ENCODE results near the genes ACTR1B and TMEM131.

- PRO-cap = no peak
- RAMPAGE, long total RNA, 4 experiments = no peak in any of the 4 experiments
These were observed 571 bp upstream of the ANKRD36 start for GRCh38 chr2:97112202-97112961.

GRCh38 chr2:97651939-97652235 is 6.0 kb downstream of the COX5B start:
- PRO-cap = no peak
- RAMPAGE, long total RNA, 4 experiments = no peak in any of the 4 experiments

GRCh38 chr2:97657672-97658753 is 5.8 kb downstream of the ACTR1B start:
- PRO-cap = no peak
- RAMPAGE, long total RNA, 4 experiments = no peak in any of the 4 experiments

DNA sequence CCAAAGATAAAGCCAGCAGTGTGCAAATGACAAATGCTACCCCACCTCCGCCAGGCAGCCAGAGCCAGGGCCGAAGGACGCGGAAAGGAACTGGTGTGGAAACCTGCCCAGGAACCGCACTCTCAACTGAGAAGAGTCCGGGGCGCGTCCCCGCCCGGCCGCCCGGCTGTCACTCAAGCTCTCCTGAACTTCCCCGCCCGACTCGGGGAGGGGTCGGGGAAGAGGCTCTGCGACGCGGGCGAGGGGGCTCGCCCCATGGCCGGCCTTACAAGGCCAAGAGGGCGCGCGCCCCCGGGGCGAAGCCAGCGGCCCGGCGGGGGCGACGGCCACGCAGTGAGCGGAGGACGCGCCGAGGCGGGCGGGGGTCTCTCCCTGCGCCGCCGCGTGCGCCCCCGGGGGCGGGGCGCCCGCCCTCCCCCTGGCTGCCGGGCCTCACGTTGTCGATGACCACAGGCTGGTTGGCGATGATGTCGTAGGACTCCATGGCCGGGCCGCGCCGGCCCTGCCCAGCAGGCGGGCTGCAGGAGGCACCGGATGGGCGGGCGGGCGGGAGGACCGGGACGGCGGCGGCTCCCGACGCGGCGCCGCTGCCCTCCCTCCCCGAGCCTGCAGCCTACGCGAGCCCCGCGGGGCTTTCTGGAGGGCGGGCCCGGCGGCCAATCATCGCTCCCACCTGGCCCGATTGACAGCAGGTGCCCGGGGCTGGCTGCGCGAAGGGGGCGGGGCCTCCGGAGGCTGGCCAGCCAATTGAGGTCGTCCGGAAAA is at the start of gene ACTR1B:
ACTR1B (minus strand) TSS at position 638 of the 765 bp plus-strand sequence.
- PRO-cap = bidirectional peak, plus-strand start at position 61 of the sequence, minus-strand start at position 87 of the sequence; bidirectional peak, plus-strand start at position 450 of the sequence, minus-strand start at position 608 of the sequence; bidirectional peak, plus-strand start outside the sequence, minus-strand start at position 662 of the sequence
- RAMPAGE, long total RNA, 4 experiments = start-site peak on the minus strand in 1 of 4 experiments, centred at position 525 of the sequence, 109 reads per replicate

GRCh38 chr2:97732884-97733545 is 19.6 kb downstream of the ZAP70 start:
- PRO-cap = no peak
- RAMPAGE, long total RNA, 4 experiments = no peak in any of the 4 experiments

- PRO-cap = no peak
- RAMPAGE, long total RNA, 4 experiments = no peak in any of the 4 experiments
These were observed 48.0 kb downstream of the ZAP70 start for GRCh38 chr2:97761388-97761761.

DNA sequence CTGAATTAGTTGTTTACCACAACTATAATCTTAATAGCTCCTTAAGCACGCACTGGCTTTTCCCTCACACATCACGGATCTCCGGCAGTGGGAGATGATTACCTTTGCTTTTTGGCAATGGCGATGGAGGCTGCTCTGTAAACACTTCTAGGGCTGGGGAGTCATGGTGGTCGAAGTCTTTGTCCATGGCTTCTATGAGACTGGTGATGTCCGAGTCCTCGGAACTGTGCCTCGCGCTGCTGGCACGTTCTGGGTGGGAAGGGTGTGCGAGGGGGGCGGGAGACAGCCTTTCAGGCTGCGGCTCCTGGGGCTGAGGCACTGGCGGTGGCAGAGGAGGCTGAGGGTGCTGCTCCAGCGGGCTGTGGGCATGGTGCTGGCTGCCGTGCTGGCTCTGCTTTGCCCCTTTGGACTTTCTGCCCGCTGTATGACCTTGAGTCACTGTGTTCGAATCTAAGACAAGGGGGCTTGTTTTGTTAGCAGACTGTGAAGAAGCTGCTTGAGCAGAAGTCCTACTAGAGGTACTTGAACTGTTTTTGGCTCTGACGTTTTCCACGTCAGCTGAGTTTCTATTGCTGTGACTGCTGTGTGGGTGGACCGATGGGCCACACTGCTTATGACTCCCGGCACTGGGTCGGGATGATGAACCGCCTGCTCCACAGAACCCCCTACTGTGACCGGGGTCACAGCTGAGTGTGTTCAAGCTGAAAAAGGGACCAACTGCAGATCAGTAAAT is 79.1 kb downstream of the ZAP70 start:
- PRO-cap = no peak
- RAMPAGE, long total RNA, 4 experiments = no peak in any of the 4 experiments

- PRO-cap = no peak
- RAMPAGE, long total RNA, 4 experiments = no peak in any of the 4 experiments
These were observed 100.2 kb downstream of the ZAP70 start for GRCh38 chr2:97813435-97814084.

DNA sequence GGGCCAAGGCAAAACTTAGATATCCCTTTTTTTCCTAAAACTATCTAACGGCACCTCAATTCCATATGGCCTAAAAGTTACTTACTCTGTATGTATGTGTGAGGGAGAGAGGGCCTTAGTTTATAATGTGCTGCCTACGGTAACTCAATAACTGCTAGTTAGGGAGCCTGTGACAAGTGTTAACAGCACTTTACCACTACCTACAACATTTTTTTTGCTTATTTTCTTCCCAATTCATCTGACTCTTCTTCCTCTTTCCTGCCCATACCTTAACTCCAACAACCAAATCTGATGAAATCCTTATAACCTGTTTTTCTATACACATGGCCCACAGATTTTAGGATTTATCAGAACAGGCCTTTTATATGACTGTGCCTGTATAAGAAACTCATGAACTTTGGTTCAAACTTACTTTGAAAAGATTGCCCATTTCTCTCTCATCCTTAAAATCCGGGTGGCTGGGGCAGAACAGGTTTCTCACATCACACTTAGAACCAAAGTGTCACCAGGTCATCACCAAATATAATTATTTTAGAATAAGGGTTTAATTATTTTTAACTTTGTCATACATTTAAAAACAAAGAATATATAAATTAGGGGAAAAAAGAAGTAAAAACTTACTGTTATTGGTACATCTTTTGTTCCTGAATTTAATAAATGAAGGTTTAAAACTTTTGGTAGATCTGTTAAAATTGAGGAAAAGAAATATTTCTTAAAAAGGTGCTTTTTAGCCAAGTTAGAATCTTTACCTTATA is 119.5 kb downstream of the ZAP70 start:
- PRO-cap = no peak
- RAMPAGE, long total RNA, 4 experiments = start-site peak on the minus strand in 1 of 4 experiments, centred at position 572 of the sequence, 12 reads per replicate

- PRO-cap = no peak
- RAMPAGE, long total RNA, 4 experiments = no peak in any of the 4 experiments
These were observed 59.5 kb downstream of the TMEM131 start for GRCh38 chr2:97936120-97936682.

DNA sequence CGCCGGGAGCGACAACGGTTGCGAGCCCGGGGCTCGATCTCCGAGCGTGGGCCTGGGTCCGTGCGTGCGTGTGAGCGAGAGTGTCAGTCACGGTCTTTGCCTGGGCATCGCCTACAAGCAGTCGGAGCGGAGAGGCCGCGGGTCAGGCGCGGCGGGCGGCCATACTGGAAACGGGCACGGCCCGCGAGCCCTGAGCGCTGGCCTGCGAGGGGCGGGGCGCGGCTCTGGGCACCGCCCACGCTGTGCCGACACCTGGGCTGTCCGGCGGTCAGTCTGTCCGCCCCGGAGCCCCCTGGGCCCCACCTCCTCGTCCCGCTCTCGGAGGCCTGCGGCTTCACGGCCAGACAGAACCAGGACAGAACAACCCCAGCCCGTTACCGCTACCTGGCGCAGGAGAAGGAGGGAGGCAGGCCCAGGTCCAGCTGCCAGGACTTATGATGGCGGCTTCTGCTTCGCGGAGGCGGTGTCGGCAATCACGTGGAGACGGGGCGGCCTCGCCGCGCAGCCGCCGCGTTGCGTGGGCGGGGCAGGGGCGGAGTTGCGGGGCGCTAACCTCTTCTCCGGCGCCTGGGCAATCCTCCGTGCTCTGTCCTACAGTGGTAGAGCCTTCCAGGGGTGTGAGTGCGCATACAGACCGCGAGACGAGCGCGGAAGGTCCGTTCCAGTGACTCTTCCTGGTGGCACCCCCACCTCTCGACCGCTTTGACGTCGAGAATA is at the start of gene TMEM131:
TMEM131 (minus strand) TSS at position 189 of the 717 bp plus-strand sequence.
- PRO-cap = bidirectional peak, plus-strand start at position 243 of the sequence, minus-strand start at position 88 of the sequence; unidirectional peak, plus-strand start at position 628 of the sequence
- RAMPAGE, long total RNA, 4 experiments = start-site peak on the minus strand in 1 of 4 experiments, centred at position 302 of the sequence, 10 reads per replicate

DNA sequence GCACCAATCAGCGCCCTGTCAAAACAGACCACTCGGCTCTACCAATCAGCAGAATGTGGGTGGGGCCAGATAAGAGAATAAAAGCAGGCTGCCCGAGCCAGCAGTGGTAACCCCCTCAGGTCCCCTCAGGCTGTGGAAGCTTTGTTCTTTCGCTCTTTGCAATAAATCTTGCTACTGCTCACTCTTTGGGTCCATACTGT is 52.7 kb downstream of the VWA3B start:
- PRO-cap = no peak
- RAMPAGE, long total RNA, 4 experiments = no peak in any of the 4 experiments

DNA sequence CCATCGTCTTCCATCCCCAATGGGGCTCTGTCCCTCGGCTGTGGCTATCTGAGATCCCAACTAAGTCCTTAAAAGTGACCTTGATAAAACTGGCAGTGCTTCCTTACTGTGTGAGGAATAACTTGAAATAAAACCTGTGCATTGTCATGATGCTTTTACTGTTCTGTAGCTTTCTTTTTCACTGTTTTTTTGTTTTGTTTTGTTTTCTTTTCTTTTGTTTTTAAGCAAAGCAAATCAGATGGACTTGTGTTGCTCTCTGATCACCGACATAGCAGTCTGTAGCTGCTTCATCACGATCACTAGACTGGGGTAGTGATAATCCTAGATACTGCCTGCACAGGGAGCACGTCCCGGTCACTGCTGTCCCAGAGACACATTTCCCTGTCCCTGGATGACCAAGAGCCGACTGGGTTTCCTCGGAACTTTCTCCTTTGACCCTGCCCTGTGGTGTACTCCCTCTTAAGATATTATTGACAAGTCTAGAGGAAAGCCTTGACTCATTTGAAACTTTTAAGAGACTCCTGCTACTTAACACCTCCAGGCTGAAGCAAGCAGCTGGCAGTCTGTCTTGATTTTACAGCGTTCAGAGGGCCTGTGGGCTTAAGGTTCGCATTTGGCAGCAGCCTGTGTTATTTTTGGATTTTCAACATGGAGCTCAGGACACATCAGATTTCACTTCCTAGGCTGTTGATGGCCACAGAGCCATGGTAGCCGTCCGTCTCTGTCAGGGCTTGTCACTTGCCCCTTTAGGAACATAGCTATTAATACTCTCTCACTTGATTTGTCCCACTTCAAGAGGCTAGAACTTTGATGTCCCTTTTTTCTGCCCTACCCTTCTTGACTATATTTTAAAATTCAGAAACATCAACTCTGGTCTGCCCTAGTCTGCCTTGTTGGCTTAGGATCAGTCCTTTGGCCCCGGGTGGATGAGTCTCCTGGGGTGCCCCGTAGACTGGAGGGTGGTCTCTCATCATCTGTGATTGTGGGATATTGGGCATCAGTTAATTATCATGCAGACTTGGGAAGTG is 73.5 kb downstream of the VWA3B start:
- PRO-cap = no peak
- RAMPAGE, long total RNA, 4 experiments = no peak in any of the 4 experiments

DNA sequence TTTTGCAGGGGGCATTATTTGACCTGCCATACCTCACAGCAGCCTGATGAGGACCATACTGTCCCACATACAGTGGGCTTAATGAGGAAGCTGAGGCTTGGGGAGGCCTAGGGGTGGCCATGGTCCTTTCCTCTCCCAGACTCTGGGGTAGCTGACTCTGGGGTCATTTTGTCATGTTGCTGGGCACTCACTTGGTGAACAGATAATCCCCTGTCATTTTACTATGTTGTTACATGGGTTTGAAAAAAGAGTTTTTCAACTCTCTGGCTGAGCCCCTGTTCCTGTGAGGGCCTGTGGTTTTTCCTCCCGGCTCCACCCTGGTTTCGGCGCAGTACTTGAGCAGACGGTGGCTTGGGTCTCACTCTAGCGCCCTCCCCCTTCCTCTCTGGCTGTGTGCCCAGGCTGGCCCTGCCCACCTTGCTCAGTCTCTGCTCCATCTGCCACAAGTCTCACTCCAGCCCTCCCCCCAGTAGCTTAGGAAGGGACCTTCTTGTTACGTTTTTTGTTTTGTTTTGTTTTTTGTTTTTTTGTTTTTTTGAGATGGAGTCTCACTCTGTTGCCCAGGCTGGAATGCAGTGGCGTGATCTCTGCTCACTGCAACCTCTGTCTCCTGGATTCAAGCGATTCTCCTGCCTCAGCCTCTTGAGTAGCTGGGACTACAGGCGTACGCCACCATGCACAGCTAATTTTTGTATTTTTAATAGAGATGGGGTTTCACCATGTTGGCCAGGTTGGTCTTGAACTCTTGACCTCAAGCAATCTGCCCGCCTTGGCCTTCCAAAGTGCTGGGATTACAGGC is 21.1 kb downstream of the INPP4A start:
- PRO-cap = no peak
- RAMPAGE, long total RNA, 4 experiments = no peak in any of the 4 experiments

DNA sequence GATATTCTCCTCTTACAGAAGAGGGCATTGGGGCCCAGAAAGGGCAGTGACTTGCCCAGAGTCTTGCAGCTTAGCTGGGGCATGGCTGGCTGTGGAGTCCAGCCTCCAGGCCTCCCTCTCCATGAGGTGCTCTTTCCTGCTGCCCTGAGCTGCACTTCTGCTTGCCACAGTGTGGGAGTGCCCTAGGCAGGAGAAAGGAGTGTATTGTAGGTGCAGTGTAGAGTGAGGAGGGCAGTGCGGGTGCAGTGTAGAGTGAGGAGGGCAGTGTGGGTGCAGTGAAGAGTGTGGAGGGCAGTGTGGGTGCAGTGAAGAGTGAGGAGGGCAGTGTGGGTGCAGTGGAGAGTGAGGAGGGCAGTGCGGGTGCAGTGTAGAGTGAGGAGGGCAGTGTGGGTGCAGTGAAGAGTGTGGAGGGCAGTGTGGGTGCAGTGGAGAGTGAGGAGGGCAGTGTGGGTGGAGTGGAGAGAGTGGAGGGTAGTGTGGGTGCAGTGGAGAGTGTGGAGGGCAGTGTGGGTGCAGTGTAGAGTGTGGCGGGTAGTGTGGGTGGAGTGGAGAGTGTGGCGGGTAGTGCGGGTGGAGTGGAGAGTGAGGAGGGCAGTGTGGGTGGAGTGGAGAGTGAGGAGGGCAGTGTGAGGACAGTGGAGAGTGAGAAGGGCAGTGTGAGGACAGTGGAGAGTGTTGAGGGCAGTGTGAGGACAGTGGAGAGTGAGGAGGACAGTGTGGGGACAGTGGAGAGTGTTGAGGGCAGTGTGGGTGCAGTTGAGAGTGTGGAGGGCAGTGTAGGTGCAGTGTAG is 28.3 kb downstream of the INPP4A start:
- PRO-cap = no peak
- RAMPAGE, long total RNA, 4 experiments = no peak in any of the 4 experiments

- PRO-cap = no peak
- RAMPAGE, long total RNA, 4 experiments = no peak in any of the 4 experiments
These were observed 38.3 kb downstream of the COA5 start for GRCh38 chr2:98569946-98570543.

- PRO-cap = no peak
- RAMPAGE, long total RNA, 4 experiments = no peak in any of the 4 experiments
These were observed 15.4 kb downstream of the COA5 start for GRCh38 chr2:98592661-98593473.

DNA sequence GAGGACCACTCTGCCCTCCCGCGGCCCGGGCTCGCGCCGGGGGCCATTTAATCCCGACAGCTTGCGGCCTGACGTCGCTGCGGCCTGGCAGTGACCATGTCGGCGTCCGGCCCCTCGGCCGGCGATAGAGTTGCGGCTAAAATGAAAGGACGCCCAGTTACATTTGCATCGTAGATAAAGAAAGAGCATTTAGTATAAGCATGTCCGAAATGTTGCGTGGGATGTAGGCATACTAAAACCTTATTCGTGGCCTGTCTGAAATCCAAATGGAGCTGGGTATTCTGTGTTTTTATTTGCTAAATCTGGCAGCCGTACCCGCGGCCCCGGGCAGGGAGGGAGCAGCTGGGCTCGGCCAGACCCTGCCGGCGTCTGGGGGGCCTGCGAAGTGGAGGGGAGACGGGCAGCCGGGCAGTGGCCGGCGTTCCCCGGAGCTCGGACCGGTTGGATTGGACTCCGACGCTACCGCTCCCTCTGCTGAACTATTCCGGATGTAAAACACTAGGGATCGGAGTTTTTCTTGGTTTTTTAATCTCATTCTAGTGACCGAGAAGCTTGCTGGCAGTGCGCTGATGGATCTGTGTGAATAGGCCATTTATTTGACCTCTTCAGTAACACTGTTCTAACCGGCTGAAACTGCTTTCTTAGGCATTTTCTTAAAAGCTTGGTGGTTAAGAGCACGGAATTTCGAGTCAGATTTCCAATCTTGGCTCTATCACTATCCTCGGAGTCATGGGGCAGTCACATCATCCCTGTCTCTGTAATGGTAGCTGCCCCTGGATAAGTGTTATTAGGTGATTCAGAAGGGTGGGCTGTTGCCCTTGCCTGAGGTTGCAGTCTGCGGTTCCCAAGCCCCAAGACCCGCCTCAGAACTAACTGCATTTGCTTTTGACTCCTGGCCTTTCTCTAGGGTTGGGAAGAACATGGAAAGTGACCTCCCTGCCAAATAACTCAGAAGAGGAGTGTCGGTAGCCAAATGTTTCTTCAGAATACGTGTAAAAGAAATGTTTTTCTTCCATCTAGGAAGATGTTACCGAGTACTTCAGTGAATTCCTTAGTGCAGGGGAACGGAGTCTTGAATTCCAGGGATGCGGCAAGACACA is 697 bp downstream of the UNC50 start:
- PRO-cap = unidirectional peak, plus-strand start at position 90 of the sequence; bidirectional peak, plus-strand start at position 558 of the sequence, minus-strand start at position 490 of the sequence
- RAMPAGE, long total RNA, 4 experiments = no peak in any of the 4 experiments

DNA sequence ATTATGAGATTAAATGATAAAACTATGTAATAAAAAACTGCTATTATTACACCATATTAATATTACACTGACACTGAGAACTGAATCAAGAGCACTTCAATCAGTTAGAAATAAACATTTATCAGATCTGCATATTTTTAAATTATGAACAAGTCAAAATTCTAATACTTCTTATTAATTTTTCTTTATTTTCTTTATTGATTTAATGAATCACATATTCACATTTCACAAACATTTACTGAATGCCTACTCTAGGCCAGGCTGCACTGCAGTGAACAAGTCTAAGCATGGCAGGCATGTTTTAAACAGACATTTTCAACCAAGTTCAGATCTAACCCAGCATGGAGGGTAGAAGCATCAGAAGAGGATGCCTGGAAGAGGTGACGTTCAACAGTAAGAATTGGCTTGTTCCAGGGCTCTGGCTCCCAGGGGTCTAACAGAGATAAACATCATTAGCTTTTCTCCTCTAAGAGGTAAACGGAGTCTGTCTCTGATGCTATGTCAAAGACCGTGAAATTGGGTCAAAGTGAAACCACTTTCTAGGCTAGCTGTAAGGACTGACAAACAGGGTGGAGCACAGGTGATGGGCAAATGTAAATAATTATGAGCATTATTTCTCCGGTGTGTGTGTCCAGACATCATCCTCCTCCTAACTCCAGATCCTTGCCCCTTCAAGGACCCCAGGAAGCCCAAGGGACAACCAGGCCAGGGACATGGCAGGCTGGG is 50.5 kb downstream of the UNC50 start:
- PRO-cap = no peak
- RAMPAGE, long total RNA, 4 experiments = no peak in any of the 4 experiments

DNA sequence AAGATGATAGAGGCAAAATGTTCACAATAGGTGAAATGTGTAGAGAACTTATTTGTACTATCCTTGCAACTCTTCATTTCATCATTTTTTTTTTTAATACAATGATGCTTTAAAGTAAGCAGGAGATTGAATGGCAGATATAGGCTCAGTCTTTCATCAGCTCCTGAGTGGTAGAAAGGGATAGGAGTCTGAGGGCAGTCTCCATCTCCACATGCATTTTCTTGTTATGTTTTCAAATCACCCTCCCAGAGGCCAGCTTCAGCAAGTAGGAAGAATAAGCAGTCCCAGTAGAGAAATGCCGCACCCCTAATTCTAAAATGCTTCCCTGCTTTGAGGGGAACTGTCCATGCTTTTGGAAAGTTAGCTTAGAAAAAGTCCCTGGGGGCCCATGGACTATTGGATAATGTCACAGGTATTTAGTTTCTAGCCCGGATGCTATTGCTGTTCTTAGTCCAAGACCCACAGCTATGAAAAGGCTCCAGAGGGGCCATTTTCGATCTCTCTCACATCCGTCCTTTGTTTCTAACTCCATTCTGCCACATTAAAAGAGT is 47.4 kb downstream of the MGAT4A start:
- PRO-cap = no peak
- RAMPAGE, long total RNA, 4 experiments = no peak in any of the 4 experiments

All from gastroesophageal sphincter (tissue), 4 donors.